Placental pericyte (primary cell): ENCODE measurements around a stretch of chr6.

- CAGE, long polyA plus RNA: no peak
Measured at GRCh38 chr6:146915354-146916217, 288.6 kb upstream of the STXBP5 start.

DNA sequence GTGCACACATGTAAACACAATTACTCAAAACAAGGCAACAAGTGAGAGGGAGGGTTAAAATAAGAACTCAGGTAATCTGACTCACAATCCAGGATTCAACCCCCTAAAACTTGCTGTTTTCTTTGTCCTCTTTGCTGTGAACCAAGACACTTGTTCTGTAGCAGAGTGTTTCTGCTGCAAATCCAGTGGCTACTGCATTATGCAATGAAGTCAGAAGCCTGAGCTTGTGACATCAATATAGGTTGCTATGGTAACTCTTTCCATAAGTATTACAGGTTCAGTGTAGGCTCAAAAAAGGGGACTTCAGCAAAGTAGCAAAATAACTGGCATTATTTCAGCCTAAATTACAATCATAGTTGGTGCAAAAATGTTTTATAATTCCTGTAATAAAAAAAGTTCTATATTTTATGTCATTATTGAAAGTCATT lies 72.4 kb upstream of the STXBP5 start:
- CAGE, long polyA plus RNA: no peak

DNA sequence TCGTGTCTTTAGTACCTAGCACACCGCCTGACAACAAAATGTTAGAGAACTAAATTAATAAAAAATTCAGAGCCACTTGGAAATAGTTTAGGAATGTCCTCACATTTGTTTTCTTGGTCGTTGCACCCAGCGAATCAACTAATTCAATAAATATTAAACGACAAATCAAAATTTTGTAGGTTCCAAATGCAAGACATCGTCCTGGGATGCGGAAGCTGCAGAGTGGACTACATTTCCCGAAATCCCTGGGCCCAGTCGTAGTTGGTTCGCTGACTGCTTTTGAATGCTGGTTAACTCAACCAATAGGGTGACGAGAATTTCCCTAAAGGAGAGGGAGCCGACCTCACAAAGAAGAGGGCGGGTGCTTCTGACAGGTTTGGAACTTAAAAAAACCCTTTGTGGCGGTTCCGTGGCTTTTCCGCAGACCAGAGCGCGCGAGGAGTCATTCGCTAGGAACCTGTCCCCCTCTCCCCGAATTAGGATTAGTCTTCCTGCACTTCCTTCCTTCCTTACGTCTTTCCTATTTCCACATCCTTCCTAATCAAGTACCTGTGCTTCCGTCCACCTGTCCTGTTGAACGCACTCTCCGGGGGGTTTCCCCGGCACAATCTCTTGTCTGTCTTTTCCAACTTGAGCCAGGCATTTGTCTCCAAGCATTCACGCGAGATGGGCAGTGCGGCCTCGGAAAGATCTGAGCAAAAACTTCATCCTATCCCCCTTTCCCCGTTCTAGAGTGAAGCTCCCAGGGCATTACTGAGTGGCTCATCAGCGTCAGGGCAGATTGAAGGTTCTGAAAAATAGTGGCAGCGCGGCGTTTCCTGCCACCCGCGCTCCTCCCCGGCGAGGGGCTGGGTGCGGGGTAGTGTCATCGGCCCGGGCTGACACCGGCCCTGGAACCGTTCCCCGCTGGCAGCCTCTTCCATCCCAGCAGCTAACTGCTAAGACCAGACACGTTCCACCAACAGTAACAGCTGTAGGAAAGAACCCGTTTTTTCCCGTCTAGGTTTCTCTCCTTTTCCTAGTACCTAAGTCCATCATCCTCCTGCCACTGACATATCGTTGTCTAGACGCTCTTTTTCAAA lies 1.6 kb upstream of the STXBP5 start:
- CAGE, long polyA plus RNA: no peak

DNA sequence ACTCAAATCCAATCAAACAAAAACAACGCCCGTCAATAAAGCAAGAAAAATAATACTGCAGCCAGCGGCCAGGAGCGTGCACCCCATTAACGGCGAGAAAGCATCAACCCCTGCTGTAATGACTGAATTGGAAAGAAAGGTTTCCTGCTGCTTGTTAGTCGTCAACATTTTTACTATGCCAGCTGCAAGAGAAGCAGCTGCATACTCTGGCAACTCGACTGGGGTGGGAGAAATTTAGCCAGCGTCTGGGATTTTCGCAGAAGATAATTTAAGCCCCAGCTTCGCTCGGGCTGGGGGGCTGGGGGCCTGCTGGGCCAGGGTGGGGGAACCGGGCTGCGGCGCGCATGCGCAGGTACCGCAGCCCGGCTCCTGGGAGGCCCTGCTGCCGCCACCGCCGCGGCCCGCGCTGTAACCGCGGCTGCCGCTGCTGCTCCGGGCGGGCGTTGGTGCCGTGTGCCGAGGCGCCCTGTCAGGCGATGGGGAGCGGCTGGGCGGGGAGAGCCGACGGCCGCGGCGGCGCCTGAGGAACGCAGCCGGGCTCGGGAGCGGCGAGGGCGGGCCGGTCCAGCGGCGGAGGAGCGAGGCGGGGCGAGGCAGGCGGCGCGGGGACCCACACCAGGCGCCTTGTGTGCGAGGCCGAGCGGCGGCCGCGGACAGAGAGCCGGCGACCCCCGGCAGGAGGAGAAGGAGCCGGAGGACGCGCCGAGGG lies 714 bp upstream of the STXBP5 start:
- CAGE, long polyA plus RNA: no peak

- CAGE, long polyA plus RNA: no peak
Measured at GRCh38 chr6:147238250-147239095, 34.3 kb downstream of the STXBP5 start.

DNA sequence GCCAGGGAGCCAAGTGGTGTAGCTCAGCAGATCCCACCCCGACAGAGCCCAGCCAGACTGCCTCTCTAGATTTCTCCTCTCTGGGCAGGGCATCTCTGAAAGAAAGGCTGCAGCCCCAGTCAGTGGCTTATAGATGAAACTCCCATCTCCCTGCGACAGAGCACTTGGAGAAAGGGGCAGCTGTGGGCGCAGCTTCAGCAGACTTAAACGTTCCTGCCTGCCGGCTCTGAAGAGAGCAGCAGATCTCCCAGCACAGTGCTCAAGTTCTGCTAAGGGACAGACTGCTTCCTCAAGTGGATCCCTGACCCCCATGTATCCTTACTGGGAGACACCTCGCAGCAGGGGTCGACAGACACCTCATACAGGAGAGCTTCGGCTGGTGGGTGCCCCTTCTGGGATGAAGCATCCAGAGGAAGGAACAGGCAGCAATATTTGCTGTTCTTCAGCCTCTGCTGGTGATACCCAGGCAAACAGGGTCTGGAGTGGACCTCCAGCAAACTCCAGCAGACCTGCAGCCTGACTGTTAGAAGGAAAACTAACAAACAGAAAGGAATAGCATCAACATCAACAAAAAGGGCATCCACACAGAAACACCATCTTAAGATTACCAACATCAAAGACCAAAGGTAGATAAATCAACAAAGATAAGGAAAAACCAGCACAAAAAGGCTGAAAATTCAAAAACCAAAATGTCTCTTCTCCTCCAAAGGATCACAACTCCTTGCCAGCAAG lies 47.4 kb downstream of the STXBP5 start:
- CAGE, long polyA plus RNA: no peak

DNA sequence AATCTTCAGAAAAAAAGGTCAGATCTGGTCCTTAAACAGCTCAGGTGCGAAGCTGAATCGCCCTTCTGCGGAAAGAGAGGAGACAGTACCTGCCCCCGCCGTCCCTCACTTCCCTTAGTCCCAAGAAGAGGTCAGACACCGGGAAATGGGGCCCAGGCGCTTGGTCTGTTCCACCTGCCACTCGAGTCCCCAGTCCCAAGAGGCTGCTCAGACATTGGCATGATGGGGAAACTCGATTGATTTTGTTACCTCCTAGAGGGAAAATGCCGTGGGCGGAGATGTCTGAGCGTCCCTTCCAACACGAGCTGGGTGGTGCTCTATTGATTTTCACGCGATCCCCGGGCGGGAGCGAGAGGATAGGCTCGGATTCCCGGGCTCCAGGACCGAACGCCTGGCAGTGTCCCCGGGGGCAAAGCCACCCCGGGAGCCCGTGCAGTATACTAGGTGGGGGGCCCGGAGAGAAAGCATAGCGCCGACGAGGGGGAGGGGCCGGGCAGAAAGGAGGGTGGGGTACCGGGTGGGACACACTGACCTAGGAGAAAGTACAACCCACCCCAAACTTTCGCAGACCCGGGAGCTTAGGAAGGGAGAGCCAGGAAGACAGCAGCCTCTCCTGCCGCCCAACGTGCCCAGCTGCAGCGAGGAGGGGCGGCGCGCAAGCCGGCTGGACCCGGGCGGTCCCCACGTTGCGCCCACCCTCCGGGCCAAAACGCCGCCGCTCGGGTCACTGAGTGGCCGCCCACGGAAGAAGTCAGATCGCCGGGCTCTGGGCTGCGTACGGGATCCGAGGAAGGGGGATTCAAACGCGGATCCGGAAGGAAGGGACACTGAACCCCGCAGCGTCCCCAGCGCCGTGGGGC lies 929 bp upstream of the SAMD5 start:
- CAGE, long polyA plus RNA: no peak

DNA sequence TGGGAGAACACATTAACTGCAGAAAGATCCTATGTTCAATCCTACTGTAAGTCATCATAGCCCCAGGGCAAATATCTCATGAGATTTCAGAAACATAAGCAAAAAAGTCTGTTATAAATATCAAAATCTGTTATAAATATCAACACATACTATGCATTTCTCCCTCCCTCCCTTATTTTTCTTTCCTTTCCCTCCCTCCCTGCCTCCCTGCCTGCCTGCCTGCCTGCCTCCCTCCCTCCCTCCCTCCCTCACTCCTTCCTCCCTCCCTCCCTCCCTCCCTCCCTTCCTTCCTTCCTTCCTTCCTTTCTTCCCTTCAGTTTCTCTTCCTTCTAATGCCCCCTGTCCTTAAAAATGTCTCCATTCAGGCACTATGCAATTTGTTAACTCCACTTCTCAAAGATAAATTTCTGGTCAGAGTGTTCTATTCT lies 267.2 kb upstream of the SASH1 start:
- CAGE, long polyA plus RNA: no peak

GRCh38 chr6:148345194-148345720 lies 2.6 kb downstream of the SASH1 start:
- CAGE, long polyA plus RNA: no peak

GRCh38 chr6:148423582-148423976 lies 80.9 kb downstream of the SASH1 start:
- CAGE, long polyA plus RNA: no peak

DNA sequence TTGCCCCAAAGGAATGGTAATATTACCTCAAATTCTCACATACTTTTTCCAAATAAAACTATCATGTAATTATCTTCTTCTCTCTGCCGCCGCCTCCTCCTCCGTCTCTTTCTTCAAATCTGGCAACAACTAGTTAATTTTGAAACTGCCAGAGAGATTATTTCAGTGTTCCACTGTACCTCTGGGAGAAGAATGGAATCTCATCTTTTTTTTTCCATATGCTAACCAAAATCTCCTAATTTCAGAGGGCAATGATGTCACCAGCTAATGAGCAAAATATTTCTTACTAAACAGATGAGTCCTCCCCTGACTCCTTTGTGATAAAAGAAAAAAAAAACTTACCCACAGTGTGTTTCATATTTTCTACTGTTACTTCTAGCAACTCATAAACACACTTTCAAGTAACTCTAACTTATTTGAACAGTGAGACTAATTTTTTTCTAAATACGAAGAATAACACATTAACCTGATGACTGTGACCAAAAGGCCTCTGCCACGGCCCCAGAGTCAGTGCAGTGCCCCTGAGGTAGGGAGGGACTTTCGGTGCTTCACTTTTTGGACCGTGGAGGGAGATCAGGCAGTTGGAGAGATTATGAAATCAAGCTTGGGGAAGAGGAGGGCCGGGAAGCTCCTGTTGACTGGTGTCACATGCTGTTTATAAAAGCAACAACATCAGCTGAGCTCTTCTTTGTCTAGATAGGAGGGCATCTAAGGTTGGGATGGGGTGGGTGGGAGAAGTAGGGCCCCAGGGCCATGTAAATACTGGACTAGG lies 159.6 kb downstream of the SASH1 start:
- CAGE, long polyA plus RNA: no peak

- CAGE, long polyA plus RNA: no peak
Measured at GRCh38 chr6:148518320-148519061, 175.9 kb downstream of the SASH1 start.

DNA sequence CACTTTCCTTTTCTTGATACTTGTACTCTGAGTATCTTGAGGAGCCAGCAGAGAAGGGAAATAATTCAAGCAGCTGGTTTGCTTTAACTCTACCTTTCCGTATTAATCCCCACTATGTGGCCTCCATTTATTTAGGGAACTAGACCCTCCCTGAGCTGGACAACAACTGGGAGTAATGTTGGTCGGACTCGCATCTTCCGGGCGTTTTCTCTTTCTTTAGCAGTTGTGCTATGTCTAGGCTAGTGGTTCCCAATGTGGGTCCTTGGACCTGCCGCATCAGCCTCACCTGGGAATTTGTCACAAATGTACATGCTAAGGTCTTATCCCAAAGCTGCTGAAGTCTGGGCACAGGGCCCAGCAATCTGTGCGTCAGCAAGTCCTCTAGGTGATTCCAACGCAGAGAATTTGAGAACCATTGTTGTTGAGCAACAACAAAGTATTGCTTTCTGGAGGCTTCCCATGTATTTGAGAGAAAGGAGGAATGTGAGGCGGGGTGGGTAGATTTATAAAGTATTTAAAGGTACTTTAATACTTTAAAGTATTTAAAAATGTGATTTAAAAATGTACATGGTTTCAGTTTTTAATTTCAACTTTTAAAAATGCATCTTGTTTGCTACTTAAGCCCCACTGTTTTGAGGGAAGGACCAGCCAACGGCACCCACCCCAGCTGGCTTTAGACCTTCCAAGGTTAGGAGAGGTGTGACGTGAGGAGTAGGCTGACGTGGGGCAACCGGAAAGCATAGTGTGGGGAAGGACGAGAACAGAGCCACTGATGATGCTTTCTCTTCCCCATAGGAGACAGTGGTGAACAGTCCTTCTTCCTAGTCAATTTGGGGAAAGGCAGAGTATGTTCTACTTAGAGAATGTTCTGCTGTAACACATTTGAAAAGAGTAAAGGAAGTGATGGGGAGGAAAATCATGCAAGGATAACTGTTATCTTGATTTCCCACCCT lies 4.1 kb downstream of the UST start:
- CAGE, long polyA plus RNA: no peak

GRCh38 chr6:148769882-148770445 lies 23.1 kb downstream of the UST start:
- CAGE, long polyA plus RNA: no peak

DNA sequence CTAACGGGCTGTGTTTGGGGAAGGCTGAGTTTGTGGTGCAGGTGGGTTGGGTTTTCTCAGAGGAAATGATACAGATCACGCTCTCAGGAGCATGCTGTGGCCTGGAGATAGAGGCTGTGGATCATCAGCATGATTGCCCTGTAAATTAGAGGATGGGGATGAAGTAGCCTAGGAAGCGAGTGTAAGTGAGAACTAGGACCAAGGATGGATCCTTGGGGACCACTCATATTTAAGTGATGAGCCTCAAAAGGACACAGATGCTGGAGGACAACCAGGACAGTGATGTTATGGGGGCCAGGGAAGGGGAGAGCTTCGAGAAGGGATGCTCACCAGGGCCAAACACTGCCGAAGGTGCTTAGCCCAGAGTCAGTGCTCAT lies 51.5 kb downstream of the UST start:
- CAGE, long polyA plus RNA: no peak

DNA sequence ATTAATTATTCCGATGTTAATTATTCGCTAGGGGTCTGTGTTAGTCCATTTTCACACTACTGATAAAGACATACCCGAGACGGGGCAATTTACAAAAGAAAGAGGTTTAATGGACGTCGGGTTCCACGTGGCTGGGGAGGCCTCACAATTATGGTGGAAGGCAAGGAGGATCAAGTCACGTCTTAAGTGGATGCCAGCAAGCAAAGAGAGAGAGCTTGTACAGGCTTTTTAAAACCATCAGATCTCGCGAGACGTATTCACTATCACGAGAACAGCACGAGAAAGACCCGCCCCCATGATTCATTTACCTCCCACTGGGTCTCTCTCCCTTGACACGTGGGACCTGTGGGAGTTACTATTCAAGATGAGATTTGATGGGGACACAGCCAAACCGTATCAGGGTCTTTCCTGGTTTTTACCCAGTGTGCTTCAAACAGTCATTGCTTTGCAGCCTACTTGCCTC lies 108.0 kb downstream of the UST start:
- CAGE, long polyA plus RNA: no peak

- CAGE, long polyA plus RNA: no peak
Measured at GRCh38 chr6:148922964-148923345, 176.1 kb downstream of the UST start.

DNA sequence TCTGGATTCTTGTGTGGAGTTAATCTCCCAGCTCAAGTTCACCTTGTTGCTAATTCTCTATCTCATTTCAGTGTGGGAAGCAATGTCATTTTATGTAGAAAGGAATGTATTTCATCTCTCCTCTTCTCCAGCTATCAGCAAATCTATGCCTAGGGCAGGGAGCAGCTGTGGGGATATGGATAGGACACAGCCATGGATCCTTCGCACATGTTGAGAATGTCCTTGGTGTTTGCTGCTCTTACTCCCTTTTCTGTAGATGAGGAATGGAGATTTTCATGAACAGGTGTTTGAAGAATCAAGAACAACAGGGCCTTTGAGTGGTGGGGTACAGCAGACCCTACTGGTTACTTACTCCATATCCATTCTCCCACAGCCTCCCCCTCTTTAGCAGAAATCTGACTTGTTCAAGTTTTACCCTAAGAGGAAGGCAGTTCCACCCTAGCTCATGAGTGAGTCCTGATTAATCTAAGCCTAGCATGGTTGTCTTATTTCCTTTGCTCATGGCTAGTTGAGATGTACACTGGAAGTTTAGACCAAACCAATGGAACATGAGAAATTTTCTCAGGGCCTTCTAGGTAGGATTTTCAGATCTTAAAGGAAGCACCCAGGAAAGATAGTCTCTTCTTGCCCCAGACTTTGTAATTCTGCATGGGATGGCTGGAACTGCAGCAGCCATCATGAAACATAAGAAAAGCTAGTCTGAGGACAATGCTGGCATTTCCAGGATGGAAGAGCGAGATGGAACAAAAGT lies 182.2 kb downstream of the UST start:
- CAGE, long polyA plus RNA: no peak

- CAGE, long polyA plus RNA: no peak
Measured at GRCh38 chr6:149060270-149060699, 257.2 kb upstream of the TAB2 start.

- CAGE, long polyA plus RNA: no peak
Measured at GRCh38 chr6:149139967-149141181, 177.1 kb upstream of the TAB2 start.